ENCODE measurements around a stretch of chr3.

GRCh38 chr3:60010291-60010663, 960.5 kb upstream of the CFAP20DC start:
- PRO-cap: no peak

GRCh38 chr3:60124898-60125234, 1075.0 kb upstream of the CFAP20DC start:
- PRO-cap: no peak

- PRO-cap: no peak
Observed at GRCh38 chr3:60469469-60469989, 781.7 kb downstream of the FHIT start.

DNA sequence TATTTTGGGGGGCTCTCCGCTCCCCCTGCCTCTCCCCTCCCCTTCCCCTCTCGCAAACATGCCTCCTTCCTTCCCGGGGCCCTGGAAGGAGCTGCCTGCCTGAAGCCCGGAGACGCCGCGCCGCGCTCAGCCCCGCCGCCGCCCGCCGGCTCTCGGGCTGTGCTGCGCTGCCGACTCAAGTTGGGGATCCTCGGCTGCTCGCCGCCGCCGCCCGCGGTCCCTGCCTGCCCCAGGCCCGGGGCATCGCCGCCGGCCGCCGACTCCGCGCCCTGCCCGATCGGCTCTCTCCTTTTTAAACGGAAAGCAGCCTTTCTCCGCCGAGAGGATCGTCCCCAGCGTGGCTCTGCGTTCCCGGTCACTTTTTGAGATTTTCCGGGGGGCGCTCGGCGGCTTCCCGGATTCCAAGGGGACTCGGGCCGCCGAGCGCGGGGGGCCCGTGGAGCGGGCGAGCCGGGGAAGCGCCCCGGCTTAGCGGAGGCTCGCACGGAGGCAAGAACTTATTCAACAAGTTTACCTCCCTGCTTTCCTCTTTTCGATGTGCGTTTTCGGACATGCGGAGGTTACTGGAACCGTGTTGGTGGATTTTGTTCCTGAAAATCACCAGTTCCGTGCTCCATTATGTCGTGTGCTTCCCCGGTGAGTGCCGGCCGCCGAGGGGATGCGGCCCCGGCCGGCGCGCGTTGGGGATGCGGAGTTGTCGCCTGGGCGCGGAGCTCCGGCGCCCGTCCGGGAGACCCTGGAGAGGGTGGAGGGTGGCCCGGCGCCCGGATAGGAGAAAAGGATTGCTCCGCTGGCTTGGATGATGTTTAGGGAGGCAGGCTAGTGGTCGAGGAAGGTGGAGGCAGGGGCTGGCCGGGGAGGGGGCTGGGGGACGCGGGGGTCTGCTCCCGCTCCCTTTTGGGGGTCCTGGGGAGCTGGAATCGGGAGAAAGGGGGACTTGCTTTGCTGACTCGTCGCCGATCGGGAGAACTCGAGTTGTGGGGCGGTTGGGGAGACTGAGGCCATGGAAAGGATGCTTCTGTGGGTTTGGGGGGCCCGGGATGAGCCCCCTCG, 692 bp downstream of the PTPRG start:
- PRO-cap: unidirectional peak, plus-strand start at position 86 of the sequence

DNA sequence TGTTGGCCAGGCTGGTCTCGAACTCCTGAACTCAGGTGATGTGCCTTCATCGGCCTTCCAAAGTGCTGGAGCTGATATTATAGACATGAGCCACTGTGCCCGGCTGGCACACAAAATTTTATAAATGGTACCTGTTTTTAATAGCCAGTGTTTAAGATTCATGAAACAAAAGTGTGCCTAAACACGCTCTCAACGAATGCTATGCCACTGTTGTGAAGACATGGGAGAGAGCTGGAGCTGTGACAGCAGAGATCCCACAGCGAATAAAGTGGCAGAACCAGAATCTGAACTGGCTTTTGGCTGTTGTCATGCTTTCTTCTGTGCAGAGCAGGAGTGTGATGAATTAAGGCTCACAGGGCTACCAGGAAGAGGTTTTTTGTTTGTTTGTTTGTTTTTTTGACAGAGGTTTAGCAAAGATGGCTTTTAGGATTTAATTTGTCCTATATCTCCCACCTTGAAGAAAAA, 14.5 kb downstream of the PTPRG start:
- PRO-cap: no peak

GRCh38 chr3:61590977-61591992, 29.9 kb downstream of the PTPRG start:
- PRO-cap: no peak

DNA sequence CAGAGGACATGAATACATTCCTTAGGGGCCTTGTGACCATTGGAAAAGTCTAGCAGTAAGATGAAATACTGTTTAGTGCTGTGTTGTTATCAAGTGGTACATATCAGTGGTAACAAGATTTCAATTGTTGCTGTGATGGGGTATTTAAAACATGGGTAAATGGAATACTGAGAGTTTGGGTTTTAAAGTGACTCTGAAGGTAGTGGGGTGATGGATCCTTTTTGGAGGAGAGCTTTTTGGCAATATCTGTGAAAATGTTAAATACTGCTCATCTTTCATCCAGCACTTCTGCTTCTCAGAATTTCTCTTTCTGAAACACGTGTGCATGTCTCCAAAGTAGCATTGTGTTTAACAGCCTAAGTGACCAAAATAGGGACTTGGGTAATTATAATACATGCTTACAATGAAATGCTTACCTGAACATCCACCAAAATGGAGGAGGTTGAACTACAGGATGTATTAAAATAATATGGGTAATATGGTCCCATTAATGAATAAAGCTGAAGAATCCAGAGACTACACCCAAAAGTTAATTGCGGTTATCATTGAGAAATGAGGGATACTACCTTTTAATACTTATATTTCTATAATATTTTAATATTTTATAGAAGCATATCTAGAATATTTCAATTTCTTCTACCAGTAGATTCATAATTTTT, 195.4 kb downstream of the PTPRG start:
- PRO-cap: no peak

- PRO-cap: no peak
Observed at GRCh38 chr3:61847748-61848531, 286.6 kb downstream of the PTPRG start.

DNA sequence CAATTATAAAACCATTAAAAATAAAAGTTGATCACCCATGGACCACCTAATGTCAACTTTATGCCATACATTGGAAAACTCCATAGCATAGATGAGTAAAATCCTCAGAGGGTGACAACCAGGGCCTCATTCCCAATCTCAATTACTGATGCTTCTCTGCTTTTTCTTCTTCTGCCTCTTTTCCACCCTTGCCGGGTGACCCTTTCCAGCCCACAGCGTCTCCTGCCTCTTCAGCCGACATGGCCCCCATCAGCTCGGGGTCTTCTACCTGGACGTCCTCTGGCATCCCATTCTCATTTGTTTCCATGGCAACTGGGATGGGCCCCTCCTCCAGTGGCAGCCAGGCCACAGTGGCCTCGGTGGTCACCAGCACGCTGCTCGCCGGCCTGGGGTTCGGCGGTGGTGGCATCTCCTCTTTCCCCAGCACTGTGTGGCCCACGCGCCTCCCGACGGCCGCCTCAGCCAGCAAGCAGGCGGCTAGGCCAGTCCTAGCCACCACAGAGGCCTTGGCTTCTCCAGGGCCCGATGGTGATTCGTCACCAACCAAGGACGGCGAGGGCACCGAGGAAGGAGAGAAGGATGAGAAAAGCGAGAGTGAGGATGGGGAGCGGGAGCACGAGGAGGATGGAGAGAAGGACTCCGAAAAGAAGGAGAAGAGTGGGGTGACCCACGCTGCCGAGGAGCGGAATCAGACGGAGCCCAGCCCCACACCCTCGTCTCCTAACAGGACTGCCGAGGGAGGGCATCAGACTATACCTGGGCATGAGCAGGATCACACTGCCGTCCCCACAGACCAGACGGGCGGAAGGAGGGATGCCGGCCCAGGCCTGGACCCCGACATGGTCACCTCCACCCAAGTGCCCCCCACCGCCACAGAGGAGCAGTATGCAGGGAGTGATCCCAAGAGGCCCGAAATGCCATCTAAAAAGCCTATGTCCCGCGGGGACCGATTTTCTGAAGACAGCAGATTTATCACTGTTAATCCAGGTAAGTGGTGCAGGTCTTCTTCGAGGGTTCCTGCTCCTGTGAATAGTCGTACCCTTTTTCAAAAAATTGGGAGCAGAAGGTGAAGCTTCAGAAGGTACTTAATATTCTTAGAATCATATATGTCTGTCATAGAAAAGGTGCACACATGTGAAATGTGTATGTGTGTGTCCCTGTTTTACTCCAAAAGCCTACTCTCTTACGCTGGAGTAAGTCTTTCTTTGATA, 115.5 kb upstream of the C3orf14 start:
- PRO-cap: no peak

GRCh38 chr3:62218618-62219168, 100.1 kb upstream of the C3orf14 start:
- PRO-cap: no peak

DNA sequence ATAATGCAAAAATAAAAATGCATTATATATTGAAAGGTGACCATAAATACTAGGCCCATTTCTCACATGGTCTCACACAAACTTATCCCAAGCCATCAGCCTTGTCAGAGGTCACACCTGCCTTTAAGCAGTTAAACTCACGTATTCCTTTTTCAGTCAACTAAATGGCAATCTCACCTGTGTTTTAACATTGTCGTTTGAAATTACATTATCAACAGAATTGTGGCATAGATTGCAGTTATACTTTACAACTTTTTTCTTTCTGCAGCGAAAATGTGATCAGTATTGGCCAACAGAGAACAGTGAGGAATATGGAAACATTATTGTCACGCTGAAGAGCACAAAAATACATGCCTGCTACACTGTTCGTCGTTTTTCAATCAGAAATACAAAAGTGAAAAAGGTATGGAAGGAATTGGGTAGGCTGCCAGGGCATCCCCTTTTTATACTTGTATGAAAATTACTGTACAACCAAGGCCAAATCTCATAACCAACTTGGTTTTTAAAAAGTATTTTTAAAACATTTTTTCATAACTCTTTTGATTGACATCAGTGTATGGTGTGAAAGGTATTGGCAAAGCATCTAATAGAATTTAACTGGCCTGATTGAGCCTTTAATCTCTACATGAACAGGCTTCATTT, 49.9 kb upstream of the C3orf14 start:
- PRO-cap: no peak

- PRO-cap: no peak
Observed at GRCh38 chr3:62607164-62607588, 233.8 kb upstream of the FEZF2 start.

GRCh38 chr3:62873253-62873600, 2.0 kb downstream of the CADPS start:
- PRO-cap: no peak

GRCh38 chr3:63862938-63863681, 495 bp downstream of the THOC7 start:
- PRO-cap: no peak

DNA sequence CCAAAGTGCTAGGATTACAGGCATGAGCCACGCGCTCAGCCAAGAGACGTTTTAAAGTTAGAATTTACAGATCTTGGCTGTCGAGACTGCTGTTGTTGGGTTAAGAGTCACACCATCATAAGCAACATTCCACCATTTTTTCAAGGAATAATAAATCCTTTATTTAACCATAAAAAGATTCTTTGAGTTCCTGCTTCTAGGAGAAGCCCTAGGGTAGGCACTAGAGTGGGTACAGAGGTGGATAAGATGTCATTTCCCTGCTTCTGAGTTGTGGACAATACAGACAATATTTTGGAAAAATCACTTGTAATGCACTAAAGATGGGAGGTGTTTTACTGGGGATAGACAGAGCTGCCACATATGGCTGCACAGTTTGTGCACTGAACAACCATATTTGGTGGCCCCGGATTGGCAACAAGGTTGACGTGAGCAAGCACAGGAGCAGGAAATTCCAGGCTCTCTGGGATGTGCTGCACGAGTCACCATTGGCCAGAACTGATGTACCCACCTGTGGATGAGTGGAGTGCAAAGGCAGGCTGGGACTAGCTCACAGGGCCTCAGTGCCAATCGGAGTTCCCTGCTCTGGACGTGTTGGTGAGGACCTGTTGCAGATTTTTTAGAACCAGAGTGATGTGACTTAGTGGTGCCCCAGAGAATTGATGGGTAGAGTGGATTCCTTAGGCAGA, 69.2 kb downstream of the PSMD6 start:
- PRO-cap: no peak

DNA sequence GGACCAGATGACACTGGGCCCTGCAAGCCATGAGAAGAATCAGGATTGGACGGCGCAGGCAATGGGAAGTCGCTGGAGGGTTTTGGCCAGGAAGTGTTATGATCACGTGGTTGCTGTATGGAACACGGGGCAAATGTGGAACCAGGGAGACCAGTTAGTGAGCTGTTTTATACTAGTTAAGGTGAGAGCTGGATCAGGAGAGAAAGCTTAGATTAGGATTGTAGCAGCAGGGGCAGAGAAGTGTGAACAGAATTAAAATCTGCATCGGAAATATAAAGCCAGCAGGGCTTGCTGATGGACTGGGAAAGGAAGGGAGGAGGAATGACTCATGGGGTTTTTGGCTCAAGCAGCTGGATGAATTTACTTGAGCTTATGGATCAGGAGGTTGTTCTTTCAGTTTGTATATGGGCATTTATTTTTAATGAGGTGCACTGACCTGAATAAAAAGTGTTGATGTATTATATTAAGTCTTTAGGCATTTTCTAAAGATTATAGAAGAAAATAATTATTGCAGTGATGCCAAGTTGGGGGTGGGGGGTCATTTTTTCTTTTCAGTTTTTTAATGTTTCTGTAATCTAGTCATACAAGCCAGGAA, 62.9 kb downstream of the PSMD6 start:
- PRO-cap: no peak

GRCh38 chr3:63966942-63967386, 56.3 kb downstream of the PSMD6 start:
- PRO-cap: no peak

DNA sequence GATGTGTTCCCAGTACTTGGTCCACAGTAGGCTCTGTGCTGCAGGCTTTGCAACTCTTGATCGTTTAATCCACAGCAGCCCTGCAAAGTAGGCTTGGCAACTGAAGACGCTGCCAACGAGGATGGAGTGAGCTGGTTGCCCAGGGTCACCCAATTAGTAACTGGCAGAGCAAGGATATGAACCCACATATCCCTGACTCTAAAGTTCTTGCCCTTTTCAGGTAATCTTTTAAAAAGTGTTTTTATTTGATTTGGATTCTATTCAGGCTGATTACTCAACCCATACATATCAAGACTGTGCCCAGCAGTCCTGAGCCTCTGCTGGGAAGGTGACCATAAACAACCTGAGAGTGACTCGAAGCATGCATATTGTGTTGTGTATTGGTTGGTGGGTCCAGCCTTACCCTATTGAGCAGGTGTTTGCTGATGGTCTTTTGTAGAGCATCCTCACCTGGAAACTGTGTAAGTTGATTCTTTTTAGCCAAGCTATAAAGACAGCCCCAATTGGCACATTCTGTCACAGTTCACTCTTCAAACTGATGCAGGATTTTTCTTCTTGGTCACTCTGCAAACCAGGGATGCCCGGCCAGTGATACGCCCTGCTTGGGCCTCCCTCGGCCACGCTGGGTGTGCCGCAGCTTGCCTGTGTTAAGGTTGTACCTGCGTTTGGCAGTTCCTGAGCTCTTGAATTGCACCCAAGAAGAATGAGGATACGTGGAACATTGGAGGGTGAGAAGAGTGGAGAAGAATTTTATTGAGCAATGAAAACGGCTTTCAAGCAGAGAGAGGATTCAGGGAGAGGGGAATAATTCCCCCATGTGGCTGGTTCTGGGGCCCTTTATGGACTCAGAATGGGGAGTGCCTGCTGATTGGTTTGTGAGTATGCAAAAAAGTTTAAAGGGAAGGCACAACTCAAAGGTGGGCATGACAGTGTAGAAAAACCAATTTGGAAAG, 50.0 kb downstream of the PSMD6 start:
- PRO-cap: no peak

GRCh38 chr3:63995860-63996522, 27.3 kb downstream of the PSMD6 start:
- PRO-cap: no peak

DNA sequence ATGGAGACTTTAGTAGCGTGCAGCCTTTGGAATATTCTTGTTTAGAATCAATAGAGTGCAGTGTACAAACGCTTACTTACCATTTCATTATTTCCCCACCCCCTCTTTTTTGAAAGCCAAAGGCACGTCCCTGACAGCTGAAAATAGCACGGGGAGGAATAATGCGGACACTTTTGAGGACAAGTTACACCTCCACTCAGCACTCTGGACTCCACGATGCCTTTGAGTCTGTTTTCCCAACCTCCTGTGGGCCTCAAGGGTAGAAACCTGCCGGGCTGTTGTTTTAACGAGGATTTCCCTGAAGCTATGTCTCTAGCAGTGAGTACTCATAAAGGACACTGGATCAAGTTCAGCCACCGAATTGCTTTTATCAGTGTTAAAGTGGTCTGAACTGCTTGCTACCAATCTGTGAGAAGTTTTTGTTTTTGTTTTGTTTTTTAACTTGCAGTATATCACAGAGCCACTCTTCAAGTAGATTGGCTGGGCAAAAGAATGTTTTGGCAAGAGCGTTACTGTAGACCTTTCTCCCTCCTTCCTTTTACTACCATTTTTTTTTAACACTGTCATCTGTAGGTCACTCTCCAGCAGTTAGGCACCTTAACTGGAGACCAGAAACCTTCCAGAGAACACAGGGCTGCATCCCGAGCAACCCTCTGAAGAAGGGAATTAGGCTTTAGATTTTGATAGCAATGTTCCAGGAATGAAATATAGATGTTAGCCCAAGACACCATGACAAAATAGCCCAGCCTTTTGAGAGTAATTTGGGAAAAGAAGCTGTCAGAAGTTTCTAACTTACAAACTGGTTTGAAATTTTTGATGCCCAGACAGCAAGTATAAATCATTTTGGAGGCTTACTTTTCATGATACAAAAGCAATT, 23.7 kb downstream of the PSMD6 start:
- PRO-cap: no peak

All from duodenum (tissue), 1 donor.